Cardiac muscle cell (in vitro differentiated cells and primary cell): ENCODE results near the genes CFAP36 and PNPT1.

GRCh38 chr2:54428534-54428892, 27.6 kb upstream of the SPTBN1 start:
- RAMPAGE, long total RNA: no peak
- RRBS: no CpG with 5 or more reads among the region's 2 CpGs

- RAMPAGE, long total RNA: no peak
- RRBS: 3% methylated on average over 27 of the region's 63 CpGs
Observed at GRCh38 chr2:54558122-54558933, 102.2 kb downstream of the SPTBN1 start.

DNA sequence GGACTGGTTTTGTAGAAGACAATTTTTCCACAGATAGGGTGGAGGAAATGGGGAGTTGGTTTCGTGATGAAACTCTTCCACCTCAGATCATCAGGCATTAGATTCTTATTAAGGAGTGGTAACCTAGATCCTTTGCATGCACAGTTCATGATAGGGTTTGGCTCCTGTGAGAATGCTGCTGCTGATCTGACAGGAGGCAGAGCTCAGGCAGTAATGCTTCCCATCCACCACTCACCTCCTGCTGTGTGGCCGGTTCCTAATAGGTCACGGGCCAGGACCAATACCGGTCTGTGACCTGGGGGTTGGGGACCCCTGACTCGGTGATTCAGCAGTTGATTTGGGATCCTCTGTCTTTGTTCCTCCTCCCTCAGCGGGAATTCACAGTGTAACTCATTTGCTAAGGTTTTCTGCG, 117.1 kb downstream of the SPTBN1 start:
- RAMPAGE, long total RNA: no peak
- RRBS: no CpG with 5 or more reads among the region's 7 CpGs

DNA sequence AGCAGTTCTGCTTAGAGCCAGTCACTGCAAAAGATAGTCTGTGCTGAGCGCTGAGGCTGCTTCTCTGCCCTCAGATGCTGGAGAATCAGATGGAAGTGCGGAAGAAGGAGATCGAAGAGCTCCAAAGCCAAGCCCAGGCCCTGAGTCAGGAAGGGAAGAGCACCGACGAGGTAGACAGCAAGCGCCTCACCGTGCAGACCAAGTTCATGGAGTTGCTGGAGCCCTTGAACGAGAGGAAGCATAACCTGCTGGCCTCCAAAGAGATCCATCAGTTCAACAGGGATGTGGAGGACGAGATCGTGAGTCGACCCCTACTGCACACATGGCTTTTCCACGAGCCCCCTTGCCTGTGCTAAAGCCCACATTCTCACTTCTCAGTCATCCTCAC, 78.3 kb upstream of the EML6 start:
- RAMPAGE, long total RNA: no peak
- RRBS: no CpG with 5 or more reads among the region's 12 CpGs

GRCh38 chr2:54645835-54646561, 77.5 kb upstream of the EML6 start:
- RAMPAGE, long total RNA: no peak
- RRBS: no CpG with 5 or more reads among the region's 19 CpGs

DNA sequence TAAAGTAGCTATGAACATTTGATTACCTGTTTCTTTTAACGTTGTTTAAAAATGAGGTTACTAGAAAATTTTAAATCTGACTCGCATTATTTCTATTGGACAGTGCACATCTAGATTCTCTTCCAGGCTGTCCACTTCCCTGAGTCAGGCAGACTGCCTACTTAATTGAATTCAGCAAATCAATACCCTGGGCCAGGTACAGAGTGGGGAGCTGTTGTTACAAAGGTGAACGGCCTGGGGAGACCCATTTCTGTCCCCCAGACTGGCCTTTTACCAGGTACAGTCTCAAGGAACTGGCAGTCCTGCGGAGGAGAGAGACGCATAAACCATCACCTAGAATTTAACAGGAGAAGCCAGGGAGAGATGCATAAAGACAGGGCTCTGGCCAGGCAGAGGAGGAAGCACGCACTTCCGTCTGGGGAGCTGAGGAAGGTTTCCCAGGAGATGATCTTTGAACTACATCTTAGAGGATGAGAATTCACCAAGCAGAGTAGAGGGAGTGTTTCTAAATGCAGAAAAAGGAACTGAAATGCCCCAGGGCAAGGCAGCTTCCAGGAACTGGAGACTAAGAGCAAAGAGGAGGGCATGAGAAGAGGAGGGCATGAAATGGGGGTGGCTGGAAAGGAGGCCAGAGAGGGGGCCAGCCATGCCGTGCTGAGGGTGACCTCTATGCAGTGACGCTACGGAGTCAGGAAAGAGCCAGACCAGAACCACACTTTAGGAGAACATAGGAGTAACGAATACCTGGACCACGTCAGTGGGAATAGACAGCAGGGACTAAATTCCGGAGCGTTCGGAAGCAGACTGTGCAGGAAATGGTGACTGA, 86.7 kb upstream of the RTN4 start:
- RAMPAGE, long total RNA: no peak
- RRBS: no CpG with 5 or more reads among the region's 15 CpGs

- RAMPAGE, long total RNA: start-site peak on the plus strand at chr2:55519634-55519779, 4,576 and 4,237 reads in 2 replicates
- RRBS: no CpG with 5 or more reads among the region's 23 CpGs
Observed at GRCh38 chr2:55519522-55519894, at the start of gene CFAP36. TSS of gene CFAP36 (plus strand) at chr2:55519718.

DNA sequence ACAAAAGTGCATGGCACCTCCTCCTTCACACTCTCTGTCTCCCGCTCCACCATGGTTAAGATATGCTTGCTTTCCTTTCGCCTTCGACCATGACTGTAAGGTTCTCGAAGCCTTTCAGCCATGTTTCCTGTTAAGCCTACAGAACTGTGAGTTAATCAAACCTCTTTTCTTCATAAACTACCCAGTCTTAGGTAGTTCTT, 42.8 kb downstream of the CFAP36 start:
- RAMPAGE, long total RNA: no peak
- RRBS: no CpG with 5 or more reads among the region's 4 CpGs

GRCh38 chr2:55693602-55694199, at the start of gene PNPT1:
TSS of gene PNPT1 (minus strand) at chr2:55693844.
- RAMPAGE, long total RNA: start-site peak on the minus strand at chr2:55693829-55693846, 472 and 366 reads in 2 replicates
- RRBS: under 1% methylated on average over 13 of the region's 35 CpGs

DNA sequence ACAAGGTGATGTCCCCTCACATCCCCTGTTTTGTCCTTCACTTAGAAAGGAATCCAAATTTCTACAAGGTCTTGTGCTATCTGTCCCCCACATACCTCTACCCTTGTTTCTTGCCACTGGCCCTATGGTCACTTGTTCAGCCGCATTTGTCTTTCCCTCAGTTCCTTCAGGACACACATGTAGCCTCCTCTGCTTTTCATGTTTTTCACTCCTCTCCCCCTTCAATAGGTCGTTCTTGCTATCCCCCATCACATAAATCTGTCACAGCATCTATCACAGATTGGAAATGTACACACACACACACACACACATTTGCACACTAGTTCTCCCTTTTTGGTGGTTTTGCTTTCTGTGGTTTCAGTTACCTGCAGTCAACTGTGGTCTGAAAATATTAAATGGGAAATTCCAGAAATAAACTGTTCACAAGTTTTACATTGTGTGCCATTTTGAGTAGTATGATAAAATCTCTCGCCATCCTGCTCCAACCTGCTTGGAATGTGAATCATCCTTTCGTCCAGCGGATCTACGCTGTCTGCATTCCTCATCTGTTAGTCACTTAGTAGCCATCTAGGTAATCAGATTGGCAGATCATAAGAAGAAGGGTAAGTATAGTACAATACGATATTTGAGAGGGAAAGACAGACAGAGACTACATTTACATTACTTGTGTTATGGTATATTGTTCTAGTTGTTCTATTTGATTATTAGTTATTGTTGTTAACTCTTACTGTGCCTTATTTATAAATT, 85.9 kb upstream of the PNPT1 start:
- RAMPAGE, long total RNA: no peak
- RRBS: no CpG with 5 or more reads among the region's 7 CpGs

DNA sequence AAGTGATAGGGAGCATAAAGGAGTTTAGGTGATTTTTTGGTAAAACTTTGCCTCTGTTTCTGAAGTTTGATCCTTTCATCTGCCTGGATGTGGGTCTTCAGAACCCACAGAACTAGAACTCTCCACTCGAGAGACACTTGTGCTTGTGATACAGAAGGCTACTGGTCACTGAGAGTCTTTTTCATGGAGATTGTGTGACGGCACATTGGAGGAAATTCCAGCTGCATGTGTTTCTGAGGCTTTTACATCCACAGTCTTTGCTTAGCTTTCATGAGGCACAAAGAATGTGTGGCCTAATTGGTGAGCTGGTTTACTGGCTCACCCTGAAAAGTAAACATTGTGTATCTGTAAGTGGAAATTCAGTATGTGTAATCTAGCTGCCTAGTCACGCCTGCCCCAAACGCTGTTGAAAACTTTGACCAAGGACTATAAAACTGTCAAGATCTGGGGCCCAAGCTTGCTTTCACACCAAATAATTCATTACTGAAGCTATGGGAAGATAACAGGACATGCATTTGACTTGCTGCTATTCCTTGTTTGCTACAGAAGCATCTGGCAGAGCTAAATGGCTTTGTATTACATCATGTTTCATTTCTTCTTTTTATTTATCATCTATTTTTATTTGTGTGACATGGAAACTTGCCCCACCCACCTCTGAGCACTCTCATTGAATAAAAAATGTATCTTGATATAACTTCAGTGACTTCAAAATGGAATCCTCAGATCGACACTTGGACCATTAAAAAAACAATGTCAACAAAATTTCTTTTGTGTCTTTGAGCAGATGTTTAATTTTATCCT, 80.4 kb downstream of the EFEMP1 start:
- RAMPAGE, long total RNA: no peak
- RRBS: no CpG with 5 or more reads among the region's 5 CpGs

- RAMPAGE, long total RNA: no peak
- RRBS: no CpG with 5 or more reads among the region's 8 CpGs
Observed at GRCh38 chr2:58118649-58118925, 72.0 kb downstream of the VRK2 start.

DNA sequence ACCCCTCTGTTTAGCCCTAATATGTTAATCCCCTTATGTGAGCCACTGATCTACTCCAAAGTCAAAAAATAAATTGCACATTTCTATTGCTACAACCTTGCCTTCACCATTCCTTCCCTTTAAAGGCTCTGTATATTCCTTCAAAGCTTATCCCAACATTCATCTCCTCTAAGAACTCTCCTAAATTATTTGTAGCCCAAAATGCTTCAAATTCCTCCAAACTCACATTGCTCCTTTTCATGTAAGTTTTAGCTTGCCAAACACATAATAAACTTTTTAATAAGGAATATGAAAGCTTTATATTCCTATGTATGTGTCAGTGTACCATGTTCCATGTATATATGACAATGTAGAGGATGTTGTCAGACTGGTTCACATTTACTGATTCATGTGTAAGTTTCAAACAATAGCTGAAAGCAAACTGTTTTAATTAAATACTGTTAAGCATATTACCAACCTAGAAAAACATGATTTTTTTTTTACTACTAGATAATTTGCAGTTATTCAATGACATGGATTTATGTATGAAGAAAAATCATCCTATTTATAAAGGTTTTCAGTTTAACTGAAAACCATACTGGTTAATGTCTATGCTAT, 32.1 kb downstream of the FANCL start:
- RAMPAGE, long total RNA: no peak

DNA sequence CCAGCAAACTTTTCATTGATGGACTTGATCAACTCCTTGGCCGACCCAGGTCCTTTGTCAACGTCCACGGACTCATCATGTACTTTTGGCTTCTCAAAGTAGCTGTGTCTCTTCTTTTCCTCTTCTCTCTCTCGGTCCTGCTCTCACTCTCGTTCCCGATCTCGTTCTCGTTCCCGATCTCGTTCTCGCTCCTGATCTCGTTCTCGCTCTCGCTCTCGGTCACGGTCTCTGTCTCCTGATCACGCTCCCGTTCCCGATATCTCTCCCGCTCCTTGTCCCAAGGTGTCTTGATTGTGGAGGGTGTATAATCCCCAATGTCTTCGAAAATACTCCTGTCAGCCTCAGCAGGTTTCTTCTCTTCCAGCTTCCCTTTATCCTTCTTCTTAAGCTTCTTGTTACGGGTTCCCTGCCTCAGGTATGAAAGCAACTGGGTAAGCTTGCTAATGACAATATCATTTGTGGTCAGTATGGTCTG, 219.6 kb upstream of the FANCL start:
- RAMPAGE, long total RNA: no peak
- RRBS: no CpG with 5 or more reads among the region's 22 CpGs

DNA sequence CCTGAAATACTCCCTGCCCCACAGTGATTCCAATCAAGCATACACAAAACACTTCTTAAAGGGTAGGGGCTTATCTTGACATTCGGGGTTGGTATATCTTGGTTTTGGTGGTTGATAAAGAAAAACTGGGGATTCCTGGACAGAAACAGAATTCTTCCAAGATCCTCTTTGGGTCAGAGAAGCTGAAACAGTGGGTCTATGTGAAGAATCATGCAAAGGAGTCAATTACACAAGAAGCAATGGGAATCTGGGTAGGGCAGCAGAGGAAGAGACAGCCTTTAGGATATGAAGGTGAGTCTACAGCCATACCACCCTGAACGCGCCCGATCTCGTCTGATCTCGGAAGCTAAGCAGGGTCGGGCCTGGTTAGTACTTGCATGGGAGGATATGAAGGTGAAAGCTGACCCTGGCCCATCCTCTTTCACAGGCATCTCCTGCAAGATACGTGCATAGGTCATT, 1080.8 kb upstream of the FANCL start:
- RAMPAGE, long total RNA: no peak
- RRBS: no CpG with 5 or more reads among the region's 8 CpGs

DNA sequence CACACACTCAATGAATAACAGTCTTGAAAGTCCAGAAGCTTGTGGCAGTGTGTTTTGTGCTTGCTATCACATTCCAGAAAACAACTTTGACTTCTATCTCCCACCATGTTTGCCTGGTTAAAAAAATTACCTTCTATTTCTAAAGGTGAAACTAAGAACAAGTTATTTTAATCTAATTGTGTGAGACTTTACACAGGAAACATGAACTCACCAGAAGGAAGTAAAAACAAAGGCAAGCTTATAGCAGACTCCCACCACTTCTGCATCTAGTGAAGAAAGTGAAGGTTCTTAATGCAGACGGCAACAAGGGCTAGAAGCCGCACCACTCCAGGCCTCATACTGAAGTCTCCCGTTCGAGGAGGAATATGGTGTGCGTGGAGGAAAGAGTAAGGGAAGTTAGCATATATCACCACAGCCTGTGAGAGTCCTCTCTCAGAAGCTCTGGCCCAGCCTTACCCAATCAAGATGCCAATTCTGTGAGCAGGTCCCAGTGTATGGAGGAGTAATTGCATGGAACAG, 958.8 kb downstream of the BCL11A start:
- RAMPAGE, long total RNA: no peak
- RRBS: no CpG with 5 or more reads among the region's 5 CpGs

DNA sequence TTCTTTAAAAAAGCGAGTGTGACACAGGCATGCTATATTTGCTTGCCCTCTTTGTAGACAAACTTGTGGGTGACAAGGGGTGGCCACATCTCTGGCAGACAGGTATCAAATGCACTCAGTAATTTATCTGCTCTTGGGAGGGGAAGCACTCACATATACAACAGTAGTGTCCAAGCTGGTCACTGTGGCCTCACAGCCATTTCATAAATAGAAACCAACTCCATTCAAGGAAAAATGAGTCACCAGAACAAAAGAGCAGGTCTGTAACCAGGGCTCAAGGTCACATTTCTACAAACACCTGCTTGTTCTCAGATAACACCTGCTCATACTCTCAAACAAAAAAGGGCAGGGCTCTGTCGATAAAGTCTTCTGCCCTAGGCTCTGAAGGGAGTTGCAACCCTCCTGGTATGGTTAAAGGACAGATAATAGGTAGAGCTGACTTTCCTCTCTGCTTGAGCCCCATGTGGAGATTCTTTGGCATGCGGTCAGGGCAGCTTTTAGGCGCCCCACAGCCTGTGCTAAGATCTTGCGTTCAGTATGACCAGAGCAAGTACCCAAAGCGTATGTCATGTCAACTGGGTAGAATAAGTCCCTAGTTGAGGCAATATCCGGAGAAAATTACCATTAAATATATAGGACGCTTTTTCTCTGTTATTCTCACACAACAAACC, 458.9 kb downstream of the BCL11A start:
- RAMPAGE, long total RNA: no peak
- RRBS: no CpG with 5 or more reads among the region's 8 CpGs

DNA sequence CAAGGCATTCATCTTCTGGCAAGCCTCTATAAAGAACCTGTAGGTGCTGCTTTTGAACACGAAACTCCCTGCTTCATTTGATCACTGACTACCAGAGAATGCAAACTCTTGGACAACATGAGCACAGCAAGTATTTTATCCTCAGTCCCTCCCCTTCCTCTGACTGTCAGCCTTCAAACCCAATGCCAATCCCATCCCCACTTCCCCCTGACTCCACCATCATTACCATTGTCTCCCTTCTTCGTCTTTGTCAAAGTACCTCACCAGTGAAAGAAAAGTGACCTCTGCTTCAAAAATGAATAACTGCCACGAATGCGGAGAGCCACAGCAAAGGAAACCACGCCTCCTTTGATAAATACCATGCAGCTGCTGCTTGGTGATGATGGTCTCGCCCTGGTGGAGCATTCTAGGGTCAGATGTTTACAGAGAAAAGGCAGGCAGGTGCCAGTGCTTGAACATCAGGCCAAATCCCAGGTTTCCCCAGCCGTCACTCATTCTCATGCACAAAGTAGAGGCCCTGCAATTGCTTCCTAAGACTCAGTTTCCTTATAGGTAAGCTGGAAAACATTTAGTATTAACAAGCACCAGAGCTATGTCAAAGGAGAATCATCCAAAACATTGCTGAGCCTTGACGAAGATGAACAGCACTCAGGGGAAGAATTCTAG, 162.2 kb downstream of the BCL11A start:
- RAMPAGE, long total RNA: no peak
- RRBS: no CpG with 5 or more reads among the region's 8 CpGs

- RAMPAGE, long total RNA: no peak
- RRBS: no CpG with 5 or more reads among the region's 14 CpGs
Observed at GRCh38 chr2:60478586-60479383, 74.7 kb downstream of the BCL11A start.

- RAMPAGE, long total RNA: no peak
- RRBS: no CpG with 5 or more reads among the region's 13 CpGs
Observed at GRCh38 chr2:60479384-60479986, 74.0 kb downstream of the BCL11A start.